Measurements from ENCODE around the genes TTC36, CENATAC and HMBS.

- PRO-cap = no peak
Measured at GRCh38 chr11:118502651-118503298, 24.5 kb upstream of the TTC36 start.

- PRO-cap = no peak
Measured at GRCh38 chr11:118519261-118519947, 7.9 kb upstream of the TTC36 start.

GRCh38 chr11:118526966-118528089 lies at the start of gene TTC36:
Gene TTC36, plus strand, starts transcription at chr11:118527474.
- PRO-cap = no peak

GRCh38 chr11:118587838-118588405 lies 15.7 kb downstream of the ARCN1 start:
- PRO-cap = no peak

GRCh38 chr11:118634738-118635766 lies 27.6 kb downstream of the PHLDB1 start:
- PRO-cap = bidirectional peak, plus-strand start at chr11:118635035, minus-strand start at chr11:118634845

- PRO-cap = no peak
Measured at GRCh38 chr11:118658084-118658459, 21.4 kb downstream of the TREH start.

- PRO-cap = unidirectional peak, minus-strand start at chr11:118690232
Measured at GRCh38 chr11:118689460-118690590, 10.4 kb upstream of the TREH start.

GRCh38 chr11:118851965-118852793 lies 31.5 kb upstream of the CXCR5 start:
- PRO-cap = no peak

- PRO-cap = no peak
Measured at GRCh38 chr11:118869618-118870099, 14.0 kb upstream of the CXCR5 start.

DNA sequence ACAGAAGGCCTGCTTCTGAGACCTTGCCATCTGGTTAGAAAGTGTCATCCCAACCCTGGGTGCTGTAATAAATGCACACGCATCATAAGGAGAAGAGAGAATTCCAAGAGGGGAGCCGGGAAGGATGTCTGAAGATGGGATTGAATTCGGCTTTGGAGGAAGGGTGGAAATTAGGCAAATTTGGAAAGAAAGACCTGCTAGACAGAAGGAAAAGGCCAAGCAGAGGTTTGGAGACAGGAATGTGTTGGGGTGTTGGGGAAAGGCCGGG lies 6.6 kb downstream of the CXCR5 start:
- PRO-cap = no peak

DNA sequence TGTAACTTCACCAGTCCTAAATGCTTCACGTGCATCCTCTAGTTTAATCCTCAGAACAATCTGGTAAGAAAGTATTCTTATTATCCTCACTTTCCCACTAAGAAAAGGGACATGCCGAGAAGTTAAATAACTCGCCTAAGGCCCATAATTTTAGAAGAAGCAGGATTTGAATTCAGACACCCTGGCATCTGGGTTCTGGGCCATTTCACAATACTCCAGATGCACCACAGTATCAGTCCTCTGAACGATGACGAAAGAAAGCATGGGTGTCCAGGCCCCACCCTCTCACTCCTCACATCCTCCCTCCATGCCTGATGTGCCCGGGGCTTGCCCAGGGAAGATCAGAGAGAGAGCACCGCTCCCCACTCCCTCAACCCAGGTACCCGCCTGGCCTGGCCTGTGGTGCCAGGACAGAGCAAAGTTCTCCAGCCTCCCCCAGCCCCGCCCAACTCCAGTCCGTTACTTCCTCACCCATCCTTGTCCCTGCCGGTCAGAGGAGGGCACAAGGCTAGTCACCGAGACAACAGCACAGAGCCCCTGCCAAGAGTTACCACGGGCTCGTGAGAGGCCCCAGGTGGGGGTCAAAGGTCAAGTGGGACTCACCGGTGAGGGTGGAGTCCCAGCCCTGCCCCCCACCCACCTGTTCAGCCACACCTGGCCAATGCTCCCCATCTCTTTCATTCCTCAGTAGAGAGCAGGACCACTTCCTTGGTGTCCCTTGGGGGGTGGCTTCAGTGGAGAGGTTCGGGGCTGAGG lies 8.2 kb downstream of the BCL9L start:
- PRO-cap = bidirectional peak, plus-strand start at position 323 of the sequence, minus-strand start at position 207 of the sequence

- PRO-cap = bidirectional peak, plus-strand start at chr11:118998138, minus-strand start at chr11:118997962
Measured at GRCh38 chr11:118997910-118998637, at the start of gene CENATAC. Gene CENATAC, plus strand, starts transcription at chr11:118998138.

GRCh38 chr11:119073075-119073615 lies 5.5 kb downstream of the VPS11 start:
- PRO-cap = no peak

- PRO-cap = bidirectional peak, plus-strand start at chr11:119084890, minus-strand start at chr11:119084794; unidirectional peak, plus-strand start at chr11:119085245
Measured at GRCh38 chr11:119084457-119085584, at the start of gene HMBS. Gene HMBS, plus strand, starts transcription at chr11:119084881.

DNA sequence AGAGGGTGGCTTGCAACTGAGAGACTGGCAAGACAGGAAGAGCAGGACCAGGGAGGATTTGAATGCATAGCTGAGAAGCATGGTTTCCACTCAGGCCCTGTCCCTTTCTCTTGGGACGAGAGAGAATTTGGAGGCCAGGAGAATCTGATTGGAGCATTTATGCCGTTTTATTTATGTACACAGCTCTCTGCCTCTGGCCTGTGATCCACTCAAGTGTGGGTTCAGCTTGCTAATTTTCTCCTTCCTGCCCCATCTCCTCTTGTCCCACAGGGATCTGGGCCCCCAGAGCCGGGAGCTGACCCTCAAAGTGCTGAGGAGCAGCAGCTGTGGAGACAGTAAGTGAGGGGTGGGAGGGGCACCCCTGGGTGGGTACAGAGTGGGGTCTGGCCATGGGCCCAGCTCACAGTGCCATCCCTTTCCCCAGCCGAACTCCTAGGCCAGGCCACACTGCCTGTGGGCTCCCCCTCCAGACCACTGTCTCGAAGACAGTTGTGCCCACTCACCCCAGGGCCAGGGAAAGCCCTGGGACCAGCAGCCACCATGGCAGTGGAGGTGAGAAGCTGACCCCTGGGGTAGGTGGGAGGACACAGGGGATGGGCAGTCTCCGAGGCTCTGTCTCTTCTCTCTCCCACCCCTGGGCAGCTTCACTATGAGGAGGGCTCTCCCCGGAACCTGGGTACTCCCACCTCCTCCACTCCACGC lies 5.1 kb downstream of the C2CD2L start:
- PRO-cap = no peak

DNA sequence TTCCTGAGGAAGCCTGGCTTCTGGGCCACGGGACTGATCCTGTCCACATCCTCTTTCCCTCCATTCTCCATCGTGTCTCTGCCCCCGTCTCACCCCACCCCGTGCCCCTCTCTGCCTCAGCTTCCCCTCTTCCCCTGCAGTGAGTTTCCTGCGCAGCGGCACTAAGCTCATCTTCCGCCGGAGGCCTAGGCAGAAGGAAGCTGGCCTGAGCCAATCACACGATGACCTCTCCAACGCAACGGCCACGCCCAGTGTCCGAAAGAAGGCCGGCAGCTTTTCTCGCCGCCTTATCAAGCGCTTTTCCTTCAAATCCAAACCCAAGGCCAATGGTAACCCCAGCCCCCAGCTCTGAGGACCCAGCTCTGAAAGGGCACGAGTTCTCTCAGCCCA lies 5.5 kb upstream of the HINFP start:
- PRO-cap = bidirectional peak, plus-strand start at position 251 of the sequence, minus-strand start at position 160 of the sequence

DNA sequence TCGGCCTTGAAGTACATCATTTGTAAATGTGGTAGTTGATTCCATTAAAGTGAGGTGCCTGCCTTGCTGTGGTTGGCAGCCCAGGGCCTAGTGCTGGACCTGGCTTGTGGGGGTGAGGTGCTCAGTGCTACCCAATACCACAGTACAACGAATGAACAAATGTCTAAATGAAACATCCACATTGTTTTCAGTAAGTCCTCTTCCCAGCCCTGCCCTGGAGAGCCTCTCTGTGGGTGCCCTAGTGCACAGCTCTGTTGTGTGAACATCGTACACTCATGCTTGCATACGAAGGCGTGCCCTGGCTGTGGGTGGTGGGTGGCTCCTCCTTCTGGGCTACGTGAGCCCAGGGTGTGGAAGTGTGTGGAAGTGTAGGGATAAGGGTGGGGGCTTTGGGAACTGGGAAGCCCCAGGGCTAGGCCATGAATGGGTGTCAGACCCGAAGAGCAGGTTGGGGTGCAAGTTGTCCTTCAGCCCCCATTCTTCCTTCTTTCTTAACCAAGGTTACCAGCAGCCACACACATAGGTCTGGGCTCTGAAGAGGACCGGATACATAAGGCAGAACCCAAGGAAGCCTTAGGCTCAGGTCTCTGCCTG lies 577 bp upstream of the NLRX1 start:
- PRO-cap = no peak

GRCh38 chr11:119179438-119180333 lies 5.6 kb upstream of the NHERF4 start:
- PRO-cap = no peak

DNA sequence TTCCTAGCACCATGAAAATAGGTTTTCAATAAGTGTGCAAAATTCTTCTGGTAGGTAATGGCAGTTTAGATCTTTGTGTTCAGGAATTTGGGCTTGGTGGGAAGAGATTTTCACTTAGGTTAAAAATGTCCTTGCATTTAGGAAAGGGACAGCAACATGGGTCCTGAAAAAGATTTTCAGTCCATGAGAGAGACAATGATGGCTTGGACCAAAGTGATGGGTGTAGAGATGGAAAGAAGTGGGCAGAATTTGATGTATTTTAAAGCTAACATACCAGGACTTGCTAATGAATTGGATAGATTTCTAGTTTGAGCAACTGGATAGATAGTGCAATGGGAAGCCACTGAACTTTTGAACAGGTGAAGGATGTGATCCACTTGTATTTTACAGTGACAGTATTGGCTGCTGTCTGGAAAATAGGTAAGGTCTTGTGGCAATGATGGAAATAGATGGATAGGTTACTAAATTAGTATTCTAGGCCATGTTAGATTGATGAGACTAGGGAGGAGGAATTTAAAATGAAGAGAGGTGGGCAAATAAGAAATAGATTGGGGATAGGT lies 35.6 kb downstream of the CBL start:
- PRO-cap = no peak

- PRO-cap = unidirectional peak, plus-strand start at chr11:119307525
Measured at GRCh38 chr11:119307371-119308053, 9.4 kb downstream of the MCAM start.

Measured in anterior vena cava (tissue), 1 donor.